Gastroesophageal sphincter (tissue), 4 donors: ENCODE results near the genes AGGF1, PDE8B and SCAMP1.

- PRO-cap, result no peak
- RAMPAGE, long total RNA, 4 experiments, result no peak in any of the 4 experiments
These were observed 38.9 kb downstream of the F2RL2 start for GRCh38 chr5:76584147-76584853.

DNA sequence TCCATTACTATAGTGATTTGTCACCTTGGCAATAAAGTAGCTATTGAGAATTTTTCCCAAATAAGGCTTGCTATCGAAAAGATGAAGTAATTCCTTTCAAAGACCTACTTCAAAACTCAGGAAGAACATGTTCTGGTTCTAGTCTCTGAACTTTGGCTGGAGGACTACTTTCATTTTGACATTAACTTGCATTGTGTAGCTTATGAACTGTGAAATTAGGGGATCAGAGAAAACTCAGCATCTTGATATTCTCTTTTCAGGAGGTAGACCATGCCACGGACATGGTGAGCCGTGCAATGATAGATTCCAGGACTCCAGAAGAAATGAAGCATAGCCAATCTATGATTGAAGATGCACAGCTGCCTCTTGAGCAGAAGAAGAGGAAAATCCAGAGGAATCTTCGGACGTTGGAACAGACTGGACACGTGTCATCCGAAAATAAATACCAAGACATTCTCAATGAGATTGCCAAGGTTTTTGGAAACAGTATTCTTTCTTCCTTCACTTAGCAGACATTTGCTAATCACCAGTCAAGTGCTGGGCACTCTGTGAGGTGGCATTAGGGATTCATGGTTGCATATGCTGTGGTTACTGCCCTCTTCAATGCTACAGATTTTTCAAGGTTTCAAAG is 20.6 kb upstream of the F2R start:
- PRO-cap, result no peak
- RAMPAGE, long total RNA, 4 experiments, result no peak in any of the 4 experiments

- PRO-cap, result no peak
- RAMPAGE, long total RNA, 4 experiments, result no peak in any of the 4 experiments
These were observed 19.6 kb downstream of the F2R start for GRCh38 chr5:76735412-76736011.

DNA sequence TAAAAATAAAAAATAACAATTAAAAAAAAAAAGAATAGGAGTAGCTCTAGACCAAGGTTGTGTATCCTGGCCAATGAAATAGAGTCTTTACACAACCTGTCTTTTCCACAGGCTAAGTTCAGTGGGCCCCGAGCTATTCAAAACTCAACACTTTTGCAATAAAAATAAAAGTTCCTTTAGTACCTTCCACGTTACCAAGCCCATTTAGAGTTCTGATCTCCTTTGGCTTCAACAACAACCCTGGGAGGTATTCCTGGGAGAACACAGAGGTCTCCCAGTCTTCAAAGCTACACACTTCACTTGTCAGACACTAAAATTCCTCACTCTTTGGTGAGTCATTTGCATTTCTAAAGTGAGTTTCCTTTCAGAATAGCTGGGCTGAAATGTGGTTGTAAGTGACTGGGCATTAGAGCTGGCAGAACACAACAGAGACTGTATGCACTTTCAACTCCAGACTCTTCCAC is 11.6 kb upstream of the F2RL1 start:
- PRO-cap, result no peak
- RAMPAGE, long total RNA, 4 experiments, result no peak in any of the 4 experiments

- PRO-cap, result no peak
- RAMPAGE, long total RNA, 4 experiments, result no peak in any of the 4 experiments
These were observed 24.4 kb downstream of the S100Z start for GRCh38 chr5:76874063-76874724.

GRCh38 chr5:77030099-77031065 is at the start of gene AGGF1:
Gene AGGF1 (plus strand): TSS chr5:77030404.
- PRO-cap, result bidirectional peak, plus-strand start at chr5:77030421, minus-strand start at chr5:77030306
- RAMPAGE, long total RNA, 4 experiments, result no peak in any of the 4 experiments

DNA sequence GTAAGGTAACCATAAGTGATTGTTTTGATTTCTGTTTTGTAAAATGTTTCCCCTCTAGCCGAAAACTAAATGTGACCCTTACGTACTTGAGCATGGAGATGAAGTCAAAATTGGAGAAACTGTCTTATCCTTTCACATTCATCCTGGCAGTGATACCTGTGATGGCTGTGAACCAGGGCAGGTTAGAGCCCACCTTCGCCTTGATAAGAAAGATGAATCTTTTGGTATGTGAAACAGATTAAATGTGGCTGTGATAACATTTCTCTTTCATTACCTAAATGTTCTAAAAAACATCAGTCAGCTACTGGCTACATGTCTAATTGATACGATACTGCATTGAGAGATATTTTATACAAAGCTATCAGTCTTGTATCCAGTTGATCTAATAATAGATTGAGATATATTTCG is 23.7 kb downstream of the AGGF1 start:
- PRO-cap, result no peak
- RAMPAGE, long total RNA, 4 experiments, result no peak in any of the 4 experiments

DNA sequence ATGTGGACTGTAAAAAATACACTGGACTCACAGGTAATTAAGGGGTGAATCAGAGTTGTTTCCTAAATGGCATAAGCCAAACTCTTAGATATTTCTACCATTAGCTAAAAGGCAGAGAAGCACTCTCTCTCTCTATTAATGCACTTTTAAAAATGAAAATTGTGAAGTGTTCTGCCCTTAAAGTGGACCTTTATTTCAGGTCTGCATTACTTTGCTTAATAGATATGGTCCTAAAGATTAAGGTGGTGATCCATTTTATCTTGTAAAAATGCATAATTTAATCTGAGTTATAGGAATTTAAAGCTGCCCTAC is 1.2 kb downstream of the ZBED3 start:
- PRO-cap, result no peak
- RAMPAGE, long total RNA, 4 experiments, result no peak in any of the 4 experiments

GRCh38 chr5:77132650-77133628 is 45.9 kb upstream of the ZBED3 start:
- PRO-cap, result no peak
- RAMPAGE, long total RNA, 4 experiments, result no peak in any of the 4 experiments

DNA sequence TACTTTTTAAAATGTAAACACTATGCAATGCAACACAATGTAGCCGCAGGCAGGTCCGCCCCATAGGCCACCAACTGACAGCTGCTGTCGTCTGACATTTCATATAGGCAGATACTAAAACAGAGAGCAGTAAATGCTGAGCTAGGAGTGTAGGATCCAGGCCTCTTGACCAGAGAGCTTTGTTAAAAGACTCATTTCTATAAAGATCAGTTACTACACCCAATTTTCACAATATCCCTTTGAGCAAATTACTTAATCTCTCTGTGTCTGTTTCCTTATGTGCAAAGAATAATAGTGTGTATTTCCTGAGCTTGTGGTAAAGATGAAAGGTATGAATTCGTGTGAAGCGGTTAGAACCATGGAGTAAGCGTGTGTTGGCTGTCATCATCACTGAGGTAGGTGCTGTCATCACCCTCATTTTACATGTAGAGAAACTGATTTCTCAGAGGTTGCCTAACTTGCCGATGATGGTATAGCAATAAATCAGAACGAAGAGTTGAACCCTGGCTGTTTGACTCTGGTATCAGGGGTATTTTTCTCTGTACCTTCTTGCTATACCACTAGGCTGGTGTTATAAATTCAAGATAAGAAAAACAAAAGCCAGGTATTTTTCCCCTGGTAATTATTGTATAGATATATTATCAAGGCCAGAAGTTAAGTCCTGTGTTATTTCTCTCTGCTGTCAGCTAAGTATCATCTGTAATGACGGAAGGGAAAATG is 55.1 kb upstream of the PDE8B start:
- PRO-cap, result no peak
- RAMPAGE, long total RNA, 4 experiments, result no peak in any of the 4 experiments

- PRO-cap, result no peak
- RAMPAGE, long total RNA, 4 experiments, result no peak in any of the 4 experiments
These were observed 42.4 kb upstream of the PDE8B start for GRCh38 chr5:77167914-77168660.

DNA sequence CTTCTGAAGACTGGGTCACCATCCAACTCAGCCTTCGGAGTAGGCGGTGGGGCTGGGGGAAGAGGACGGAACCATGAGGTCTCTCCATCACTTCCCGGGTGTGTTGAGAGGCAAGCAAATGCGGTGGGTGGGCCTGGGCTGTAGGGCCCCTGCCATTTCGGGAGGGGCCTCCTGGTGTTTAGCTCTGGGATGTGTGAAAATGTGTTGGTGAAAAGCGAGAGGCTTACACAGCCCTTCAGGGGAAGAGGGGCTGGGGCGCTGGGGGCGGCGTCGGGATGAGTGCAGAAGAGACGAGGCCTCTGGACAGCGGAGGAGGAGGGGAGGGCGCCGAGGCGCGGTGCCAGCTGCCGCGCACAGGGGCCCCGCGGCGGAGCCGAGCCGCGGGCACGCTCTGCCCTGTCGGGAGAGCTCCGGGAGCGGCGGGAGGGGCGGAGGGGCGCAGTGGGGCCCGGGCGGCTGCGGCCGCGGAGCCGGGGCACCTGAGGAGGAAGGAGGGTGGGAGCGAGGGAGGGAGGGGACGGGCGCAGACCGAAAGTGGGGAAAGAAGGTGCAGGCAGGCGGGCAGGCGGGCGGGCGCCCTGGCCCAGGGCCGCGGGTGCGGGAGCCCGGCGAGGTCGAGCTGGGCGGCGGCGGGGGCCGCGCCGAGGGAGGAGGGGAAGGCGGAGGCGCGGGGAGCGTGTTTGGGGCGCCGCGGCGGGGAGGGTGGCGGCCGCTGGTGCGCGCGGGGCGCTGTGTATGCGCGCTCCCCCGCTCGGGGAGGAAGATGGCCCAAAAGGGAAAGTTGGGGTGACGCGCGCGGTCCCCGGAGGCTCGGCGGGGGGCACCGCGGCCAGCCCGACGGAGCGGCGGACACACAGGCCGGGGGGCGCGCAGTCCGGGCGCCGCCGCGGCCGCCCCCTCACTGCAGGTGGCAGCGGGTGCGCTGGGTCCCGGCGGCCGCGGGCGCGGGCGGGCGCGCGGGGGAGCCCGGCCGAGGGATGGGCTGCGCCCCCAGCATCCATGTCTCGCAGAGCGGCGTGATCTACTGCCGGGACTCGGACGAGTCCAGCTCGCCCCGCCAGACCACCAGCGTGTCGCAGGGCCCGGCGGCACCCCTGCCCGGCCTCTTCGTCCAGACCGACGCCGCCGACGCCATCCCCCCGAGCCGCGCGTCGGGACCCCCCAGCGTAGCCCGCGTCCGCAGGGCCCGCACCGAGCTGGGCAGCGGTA is at the start of gene PDE8B:
Gene PDE8B (plus strand): TSS at position 732 of the 1,209 bp plus-strand sequence.
- PRO-cap, result no peak
- RAMPAGE, long total RNA, 4 experiments, result no peak in any of the 4 experiments

- PRO-cap, result no peak
- RAMPAGE, long total RNA, 4 experiments, result no peak in any of the 4 experiments
These were observed 1.0 kb downstream of the WDR41 start for GRCh38 chr5:77490971-77491628.

- PRO-cap, result no peak
- RAMPAGE, long total RNA, 4 experiments, result no peak in any of the 4 experiments
These were observed 7.8 kb downstream of the OTP start for GRCh38 chr5:77630483-77631375.

DNA sequence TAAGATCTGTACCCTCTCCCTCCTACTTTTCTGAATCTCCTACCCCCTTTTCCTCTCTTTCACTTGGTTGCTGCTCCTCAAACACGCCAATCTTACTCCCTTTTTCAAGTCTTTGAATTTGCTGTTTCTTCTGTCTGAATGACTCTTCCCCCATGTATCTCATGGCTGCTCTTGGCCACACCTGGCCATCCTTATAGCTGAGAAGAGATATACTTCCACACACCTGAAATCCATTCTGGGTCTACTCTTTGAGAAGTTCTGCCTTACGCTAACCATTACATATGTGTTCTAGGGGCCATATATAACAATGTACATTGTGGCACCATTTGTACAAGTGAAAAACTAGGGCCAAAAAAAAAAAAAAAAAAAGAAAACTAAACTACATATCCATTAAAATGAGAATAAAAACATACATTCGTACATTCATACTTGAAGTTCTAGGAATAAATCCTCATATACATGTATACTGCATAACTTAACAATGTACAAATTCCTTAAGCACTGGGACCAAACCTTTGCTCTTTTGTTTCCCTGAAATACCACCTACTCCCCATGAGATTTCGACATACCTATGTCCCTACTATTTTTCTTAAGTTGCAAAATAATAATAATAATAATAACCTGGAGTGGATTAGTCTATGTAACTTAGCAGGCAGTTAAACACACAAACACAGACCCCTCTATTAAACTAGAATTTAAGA is 10.5 kb downstream of the TBCA start:
- PRO-cap, result no peak
- RAMPAGE, long total RNA, 4 experiments, result no peak in any of the 4 experiments

DNA sequence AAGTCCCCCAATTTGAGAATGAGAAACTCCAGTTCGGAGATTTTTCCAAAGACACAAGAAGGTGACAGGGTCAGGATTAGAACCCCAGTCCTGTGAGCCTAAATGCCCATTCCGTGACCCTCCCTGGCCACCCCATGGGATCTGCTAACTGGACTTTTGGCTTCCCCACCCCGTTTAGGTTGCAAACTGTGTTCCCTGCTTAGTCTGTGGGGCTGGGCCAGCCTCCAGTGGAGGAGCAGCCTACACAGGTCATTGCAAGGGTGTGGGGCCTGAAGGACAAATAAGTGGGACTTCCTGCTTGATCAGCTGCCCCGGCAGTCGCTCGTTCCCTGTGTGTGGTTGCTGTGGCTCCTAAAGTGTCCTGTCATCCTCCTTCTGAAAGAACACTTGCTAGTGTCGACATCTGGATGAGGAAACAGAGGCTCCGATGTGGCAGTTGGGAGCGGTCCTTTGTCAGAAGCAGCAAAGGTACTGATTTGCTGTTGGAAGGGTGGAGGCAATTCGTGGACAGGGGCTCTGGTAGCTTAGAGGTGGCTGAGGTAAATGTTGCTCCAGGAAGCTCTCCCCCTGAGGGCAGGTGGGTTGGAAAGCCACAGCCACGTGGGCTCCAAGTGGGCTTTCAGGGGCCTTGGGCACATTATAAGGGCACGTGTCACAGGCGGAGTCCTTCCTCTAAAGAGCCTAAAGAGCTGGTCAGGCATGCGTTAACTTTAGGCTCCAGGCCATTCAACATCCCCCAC is 88.9 kb upstream of the TBCA start:
- PRO-cap, result no peak
- RAMPAGE, long total RNA, 4 experiments, result no peak in any of the 4 experiments

- PRO-cap, result no peak
- RAMPAGE, long total RNA, 4 experiments, result no peak in any of the 4 experiments
These were observed 196.6 kb upstream of the TBCA start for GRCh38 chr5:77972741-77973213.

- PRO-cap, result no peak
- RAMPAGE, long total RNA, 4 experiments, result no peak in any of the 4 experiments
These were observed 237.6 kb downstream of the AP3B1 start for GRCh38 chr5:78056869-78057232.

- PRO-cap, result no peak
- RAMPAGE, long total RNA, 4 experiments, result no peak in any of the 4 experiments
These were observed 8.2 kb downstream of the AP3B1 start for GRCh38 chr5:78286178-78286771.

DNA sequence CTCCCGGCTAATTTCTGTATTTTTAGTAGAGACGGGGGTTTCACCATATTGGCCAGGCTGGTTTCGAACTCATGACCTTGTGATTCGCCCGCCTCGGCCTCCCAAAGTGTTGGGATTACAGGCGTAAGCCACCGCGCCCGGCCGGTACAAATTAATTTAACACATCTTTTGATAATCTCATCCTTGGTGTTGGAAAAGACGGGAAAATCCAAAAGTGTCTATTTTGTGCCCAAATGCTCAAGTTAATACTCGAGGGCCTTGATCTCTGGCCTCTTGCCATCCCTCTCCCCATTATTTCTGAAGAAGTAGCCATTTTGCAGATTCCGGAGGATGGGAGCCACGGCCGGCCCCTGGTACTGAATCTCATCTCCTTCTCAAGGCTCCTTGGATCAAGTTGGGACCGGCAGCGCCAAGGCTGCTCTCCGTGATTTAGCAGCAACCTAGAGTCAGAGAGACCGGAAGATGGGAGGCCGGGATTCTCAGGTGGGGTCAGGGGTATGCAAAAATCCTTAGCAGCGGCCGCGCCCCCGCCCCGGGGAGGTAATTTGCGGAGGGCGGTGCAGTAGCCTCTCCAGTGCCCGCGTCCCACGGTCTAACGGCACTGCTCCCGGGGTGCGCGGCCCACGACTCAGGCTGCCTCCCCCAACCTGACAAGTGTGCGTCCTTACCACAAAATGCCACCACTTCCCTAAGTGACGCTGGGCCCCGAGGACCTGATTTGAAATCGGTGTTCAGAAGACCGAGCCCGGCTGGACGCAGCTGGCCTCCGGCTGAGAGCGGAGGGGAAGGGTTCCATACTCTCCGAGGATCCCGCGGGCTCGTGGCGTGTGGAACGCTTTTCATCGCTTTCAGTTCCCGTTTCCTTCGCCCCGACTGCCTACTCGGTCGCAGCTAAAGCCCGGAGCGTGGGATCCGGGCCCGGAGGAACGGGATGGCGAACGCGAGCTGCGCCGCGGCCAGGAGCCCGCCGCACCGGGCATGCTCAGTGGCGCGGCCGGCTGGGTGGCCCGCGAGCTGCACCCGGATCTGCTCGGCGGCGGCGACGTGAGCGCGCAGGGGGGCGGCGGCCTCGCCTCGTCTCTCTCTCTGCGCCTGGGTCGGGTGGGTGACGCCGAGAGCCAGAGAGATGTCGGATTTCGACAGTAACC is at the start of gene SCAMP1:
Gene SCAMP1 (plus strand): TSS at position 1,072 of the 1,148 bp plus-strand sequence.
- PRO-cap, result bidirectional peak, plus-strand start at position 574 of the sequence, minus-strand start at position 594 of the sequence; bidirectional peak, plus-strand start at position 985 of the sequence, minus-strand start at position 822 of the sequence
- RAMPAGE, long total RNA, 4 experiments, result start-site peak on the plus strand in 4 of 4 experiments, centred at positions 1,037 to 1,074 of the sequence, 494 to 1,300 reads per replicate; start-site peak on the minus strand in 3 of 4 experiments, centred at positions 841 to 855 of the sequence, 47 to 99 reads per replicate